Measurements from ENCODE around the gene DNAI2.

DNA sequence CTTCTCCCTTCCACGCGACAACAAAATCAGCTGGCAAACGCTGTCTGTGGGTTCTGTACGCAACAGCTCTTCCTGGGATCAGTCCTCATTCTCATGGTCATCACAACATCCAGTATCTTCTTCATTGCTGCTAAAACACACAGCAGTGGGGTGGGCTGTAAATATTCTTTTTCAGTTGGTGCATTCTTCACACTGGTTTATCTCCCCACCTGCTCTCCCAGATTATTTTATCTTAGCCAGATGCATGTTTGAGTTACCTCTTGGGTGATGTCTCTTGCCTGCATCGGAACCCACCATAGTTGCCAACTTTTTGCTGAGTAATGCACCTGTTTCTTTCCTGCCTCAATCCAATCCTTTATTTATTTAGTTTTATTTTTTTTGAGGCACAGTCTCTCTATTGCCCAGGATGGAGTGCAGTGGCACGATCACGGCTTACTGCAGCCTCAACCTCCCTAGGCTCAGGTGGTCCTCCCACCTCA lies 363.6 kb downstream of the SLC39A11 start:
- PRO-cap, result no peak
- RAMPAGE, long total RNA, result no peak

GRCh38 chr17:72794807-72795065 lies 297.8 kb downstream of the SLC39A11 start:
- PRO-cap, result no peak
- RAMPAGE, long total RNA, result no peak

DNA sequence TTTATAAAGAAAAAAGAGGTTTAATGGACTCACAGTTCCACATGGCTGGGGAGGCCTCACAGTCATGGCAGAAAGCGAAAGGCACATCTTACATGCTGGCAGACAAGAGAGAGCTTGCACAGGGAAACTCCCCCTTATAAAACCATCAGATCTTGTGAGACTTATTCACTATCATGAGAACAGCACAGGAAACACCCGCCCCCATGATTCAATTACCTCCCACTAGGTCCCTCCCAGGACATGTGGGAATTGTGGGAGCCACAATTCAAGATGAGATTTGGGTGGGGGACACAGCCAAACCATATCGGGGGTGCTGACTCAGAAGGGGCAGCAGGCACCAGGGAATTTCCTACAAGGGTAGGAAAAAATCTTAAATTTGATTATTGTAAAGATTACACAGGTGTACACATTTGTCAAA lies 99.6 kb downstream of the SLC39A11 start:
- PRO-cap, result no peak
- RAMPAGE, long total RNA, result no peak

DNA sequence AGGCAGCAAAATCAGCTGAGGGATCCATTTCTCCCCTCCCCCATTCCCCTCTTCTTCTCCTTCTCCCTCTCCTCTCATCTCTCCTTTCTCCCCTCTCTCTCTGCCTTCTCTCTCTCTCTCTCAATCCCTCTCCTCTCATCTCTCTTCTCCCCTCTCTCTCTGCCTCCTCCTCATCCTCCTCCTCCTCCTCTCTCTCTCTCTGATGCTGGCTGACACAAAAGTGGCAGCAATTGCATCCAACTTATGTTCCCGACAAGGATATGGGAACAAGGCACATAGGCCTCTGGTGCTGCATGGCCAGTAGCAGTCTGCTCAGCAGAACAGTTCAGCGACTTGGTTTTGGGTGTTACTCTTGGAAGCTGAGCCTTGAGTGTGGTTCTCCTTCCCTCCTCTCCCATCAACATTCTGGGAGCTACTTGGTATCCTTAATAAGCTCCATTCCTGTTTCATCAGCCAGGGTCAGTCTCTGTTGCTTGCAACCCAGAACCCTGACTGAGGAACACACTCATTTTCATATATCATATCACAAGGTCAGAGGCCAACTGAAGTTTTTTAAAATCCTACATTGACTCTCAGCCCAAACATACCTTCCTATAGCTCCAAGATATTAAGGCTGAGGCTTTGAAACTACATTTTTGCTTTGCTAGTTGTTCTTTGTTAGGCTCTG lies 92.2 kb downstream of the SLC39A11 start:
- PRO-cap, result no peak
- RAMPAGE, long total RNA, result no peak

DNA sequence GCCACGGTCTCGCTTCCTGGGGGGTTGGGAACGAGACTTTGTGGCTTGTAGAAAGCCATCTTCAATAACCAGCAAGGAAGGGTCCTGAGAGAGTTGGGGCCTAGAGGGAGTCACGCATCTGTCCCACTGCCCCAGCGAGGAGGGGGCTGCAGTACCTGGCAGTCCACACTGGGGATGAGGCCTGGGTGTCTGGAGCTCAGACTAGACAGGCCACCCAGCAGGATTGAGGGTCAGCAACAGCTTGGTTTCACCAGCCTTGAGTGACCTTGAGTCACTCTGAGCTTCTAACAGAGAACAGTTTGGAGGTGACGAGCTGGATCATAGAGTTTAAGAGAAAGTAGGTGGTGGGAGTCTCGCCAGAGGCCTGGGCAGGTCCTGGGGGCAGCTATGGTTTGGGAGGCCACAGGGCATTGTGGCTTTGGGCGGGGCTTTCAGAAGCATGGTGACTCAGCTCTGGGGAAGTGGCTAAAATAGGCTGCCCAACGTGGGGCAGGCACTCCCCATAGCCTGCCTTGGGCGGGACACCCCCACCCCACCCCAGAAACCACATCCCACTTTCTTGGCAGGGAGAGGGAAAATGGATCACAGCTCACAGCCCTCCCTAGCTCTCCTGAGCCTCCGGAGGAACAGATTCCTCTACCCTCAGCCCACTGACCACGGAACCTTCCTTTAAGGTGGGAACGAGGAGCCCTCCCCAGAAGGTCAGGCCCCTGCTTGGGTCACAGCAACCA lies 20.5 kb downstream of the CDC42EP4 start:
- PRO-cap, result no peak
- RAMPAGE, long total RNA, result no peak

GRCh38 chr17:73307976-73308867 lies 3.6 kb downstream of the CDC42EP4 start:
- PRO-cap, result no peak
- RAMPAGE, long total RNA, result no peak

DNA sequence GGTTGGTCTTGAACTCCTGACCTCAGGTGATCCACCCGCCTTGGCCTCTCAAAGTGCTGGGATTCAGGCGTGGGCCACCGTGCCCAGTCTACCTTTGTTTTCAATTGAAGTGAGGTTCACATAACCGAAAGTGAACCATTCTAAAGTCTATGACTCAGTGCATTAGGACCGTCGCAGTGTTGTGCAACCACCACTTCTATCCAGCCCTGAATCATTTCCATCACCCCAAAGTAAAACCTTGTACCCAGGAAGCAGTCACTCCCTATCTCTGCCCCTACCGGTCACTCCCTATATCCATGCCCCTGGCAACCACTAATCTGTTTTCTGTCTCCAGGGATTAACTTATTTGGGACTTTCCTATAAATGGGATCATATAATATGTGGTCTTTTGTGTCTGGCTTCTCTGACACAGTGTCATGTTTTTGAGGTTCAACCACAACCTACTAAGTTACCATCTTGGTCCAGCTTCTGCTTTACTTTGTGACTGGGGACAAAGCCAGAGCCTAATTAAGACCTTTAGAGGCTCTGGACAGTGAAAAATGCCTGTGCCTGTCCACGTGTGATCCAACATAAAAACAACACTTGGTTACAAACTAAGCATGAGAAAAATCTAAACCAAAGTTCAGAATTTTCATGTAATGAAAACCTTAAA lies 28.4 kb upstream of the CDC42EP4 start:
- PRO-cap, result no peak
- RAMPAGE, long total RNA, result no peak

- PRO-cap, result no peak
- RAMPAGE, long total RNA, result no peak
Measured at GRCh38 chr17:73348897-73349537, 37.2 kb upstream of the CDC42EP4 start.

- PRO-cap, result no peak
- RAMPAGE, long total RNA, result no peak
Measured at GRCh38 chr17:73474350-73474797, 162.6 kb upstream of the CDC42EP4 start.

- PRO-cap, result no peak
- RAMPAGE, long total RNA, result no peak
Measured at GRCh38 chr17:73613057-73614288, 30.8 kb downstream of the SDK2 start.

- PRO-cap, result no peak
- RAMPAGE, long total RNA, result no peak
Measured at GRCh38 chr17:73751032-73751268, 106.7 kb upstream of the SDK2 start.

DNA sequence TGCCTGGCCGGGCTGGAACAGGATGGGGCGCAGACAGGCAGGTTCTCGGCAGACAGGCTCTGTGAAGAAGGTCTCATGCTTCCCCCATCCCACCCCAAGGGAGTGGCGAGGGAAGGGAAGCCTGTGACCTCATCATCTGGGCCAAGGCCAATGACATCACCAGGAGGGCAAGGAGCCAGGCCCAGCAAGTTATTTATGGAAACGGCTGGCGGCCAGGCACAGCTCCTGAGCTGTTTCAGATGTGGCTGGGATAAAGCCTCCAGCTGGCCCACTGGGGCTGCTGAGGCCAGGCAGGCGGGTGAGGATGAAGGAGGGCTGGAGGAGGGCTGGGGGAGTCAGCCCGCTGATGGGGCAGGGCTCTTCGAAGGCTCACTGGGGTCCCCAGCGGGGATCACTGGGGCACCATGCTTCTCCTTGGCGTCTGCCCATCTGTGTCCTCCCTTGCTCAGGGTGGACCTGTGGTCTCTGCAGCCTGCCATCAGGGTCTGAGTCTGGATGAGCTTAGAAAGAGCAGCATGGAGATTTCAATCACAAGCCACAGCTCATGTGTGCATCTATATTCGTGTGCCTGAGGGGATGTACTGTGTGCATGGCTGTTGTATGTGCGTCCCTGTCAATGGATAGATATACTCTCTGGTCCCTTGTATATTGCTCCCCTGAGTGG lies 126.4 kb upstream of the SDK2 start:
- PRO-cap, result no peak
- RAMPAGE, long total RNA, result no peak

DNA sequence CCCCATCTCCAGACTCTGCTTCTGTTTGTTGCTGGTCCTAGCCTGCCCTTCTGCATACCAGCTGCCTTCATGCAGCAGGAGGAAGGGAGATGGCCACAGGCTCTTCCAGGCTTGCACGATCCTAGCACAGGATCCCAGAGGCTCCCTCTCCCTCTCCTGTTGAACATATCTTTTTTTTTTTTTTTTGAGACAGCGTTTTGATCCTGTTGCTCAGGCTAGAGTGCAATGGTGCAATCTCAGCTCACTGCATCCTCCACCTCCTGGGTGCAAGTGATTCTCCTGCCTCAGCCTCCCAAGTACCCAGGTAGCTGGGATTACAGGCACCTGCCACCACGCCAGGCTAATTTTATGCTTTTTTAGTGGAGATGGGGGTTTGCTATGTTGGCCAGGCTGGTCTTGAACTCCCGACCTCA lies 25.3 kb upstream of the RPL38 start:
- PRO-cap, result no peak
- RAMPAGE, long total RNA, result no peak

DNA sequence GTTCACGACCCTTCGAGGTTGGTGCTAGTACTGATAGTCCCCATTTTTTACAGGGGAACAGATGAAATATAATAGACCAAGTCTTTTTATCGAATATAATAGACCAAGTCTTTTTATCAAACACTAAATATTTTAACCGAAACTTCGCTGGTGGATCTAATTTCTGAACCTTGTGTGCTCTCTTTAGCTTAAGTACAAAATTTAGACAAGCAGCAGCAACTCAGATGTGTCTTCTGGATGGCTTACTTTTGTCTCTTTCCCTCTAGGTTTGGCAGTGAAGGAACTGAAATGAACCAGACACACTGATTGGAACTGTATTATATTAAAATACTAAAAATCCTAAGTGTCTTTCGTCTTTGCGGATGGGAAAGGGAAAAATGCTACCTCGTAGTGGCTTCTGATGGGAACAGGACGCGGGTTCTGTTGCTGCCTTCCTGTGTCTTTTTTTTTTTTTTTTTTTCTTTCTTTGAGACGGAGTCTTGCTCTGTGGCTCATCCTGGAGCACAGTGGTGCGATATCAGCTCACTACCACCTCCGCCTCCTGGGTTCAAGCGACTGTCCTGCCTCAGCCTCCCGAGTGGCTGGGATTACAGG lies 3.7 kb upstream of the TTYH2 start:
- PRO-cap, result no peak
- RAMPAGE, long total RNA, result no peak

DNA sequence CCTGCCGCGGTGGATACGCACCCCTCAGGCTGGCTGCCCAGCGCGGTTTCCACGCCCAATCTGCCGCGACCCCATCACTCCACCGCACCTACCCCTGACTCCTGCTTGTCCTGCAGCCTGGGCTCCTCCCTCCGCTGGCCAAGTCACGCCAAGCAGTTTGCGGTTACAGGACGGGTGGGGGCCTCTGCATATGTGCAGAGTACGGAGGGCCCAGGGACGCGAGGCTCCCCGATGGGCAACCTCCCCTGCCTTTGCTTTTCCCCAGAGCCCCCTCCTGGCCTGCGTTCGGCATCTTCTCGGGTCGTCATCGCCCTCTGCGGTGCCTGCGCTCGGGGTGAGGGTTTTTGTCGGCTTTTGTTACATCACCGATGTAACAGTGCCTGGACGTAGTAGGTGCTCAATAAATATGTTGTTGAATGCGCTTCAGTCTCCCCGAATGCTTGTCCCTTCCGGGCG lies 911 bp upstream of the TTYH2 start:
- PRO-cap, result no peak
- RAMPAGE, long total RNA, result no peak

GRCh38 chr17:74213844-74214445 lies 574 bp downstream of the TTYH2 start:
- PRO-cap, result no peak
- RAMPAGE, long total RNA, result no peak

- PRO-cap, result no peak
- RAMPAGE, long total RNA, result no peak
Measured at GRCh38 chr17:74214658-74215198, 1.4 kb downstream of the TTYH2 start.

- PRO-cap, result no peak
- RAMPAGE, long total RNA, result no peak
Measured at GRCh38 chr17:74245158-74245777, 28.8 kb upstream of the DNAI2 start.

- PRO-cap, result no peak
- RAMPAGE, long total RNA, result no peak
Measured at GRCh38 chr17:74273960-74274557, at the start of gene DNAI2. Gene DNAI2, plus strand, starts transcription at chr17:74274234.

GRCh38 chr17:74284780-74285550 lies 10.9 kb downstream of the DNAI2 start:
- PRO-cap, result no peak
- RAMPAGE, long total RNA, result no peak

All from Karpas-422 (cell line).